Pulmonary artery (tissue), 1 donor: ENCODE measurements around a stretch of chr14.

DNA sequence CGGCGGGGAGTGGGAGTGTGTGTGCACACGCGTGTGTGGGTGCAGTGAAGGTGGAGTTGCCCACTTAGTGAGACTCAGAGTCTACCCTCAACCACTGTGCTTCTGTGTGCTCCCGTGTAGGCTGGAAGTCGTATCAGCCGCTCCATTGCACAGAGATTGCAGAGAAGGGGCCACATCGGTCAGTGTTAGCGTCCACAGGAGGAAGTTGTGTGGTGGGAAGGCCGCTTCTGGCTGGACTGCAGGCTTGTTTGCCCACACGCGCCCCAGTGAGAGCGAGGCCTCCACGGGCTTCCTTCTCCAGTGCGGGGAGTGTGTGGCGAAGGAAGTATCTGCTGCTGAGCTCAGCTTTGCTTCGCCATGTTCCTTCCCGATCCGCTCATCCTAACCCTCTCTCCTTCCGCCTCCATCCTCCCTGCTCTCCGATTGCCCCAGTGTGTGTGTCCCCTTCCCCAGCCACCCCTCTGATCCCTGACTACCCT is 429.1 kb downstream of the ZFP36L1 start:
- PRO-cap: no peak

GRCh38 chr14:68394755-68395294 is 398.0 kb downstream of the ZFP36L1 start:
- PRO-cap: no peak

- PRO-cap: no peak
These were observed 257.5 kb downstream of the ZFP36L1 start for GRCh38 chr14:68535208-68535876.

DNA sequence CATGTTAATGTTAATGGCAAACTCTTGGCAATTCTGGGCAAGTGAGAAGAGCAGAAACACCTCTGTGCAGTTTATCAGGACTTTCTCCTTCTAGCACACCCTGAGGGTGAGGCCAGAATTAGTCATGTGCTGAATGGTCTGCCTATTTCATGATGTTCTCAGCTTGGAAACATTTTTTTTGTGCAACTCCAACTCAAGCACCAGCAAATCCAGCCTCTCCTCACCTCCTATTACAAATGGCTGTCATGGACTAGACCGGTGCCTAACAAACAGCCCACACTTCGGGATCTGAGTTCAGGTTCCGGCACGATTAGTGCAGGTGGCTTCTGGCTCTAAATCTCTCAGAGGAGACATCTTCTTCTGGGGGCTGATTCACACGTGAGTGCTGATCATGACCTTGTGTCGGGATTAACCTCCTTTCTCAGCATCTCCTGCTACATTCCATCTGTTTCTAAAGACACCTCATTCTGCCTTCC is 246.0 kb downstream of the ZFP36L1 start:
- PRO-cap: no peak

- PRO-cap: no peak
These were observed 4.6 kb downstream of the ZFP36L1 start for GRCh38 chr14:68788228-68788626.

- PRO-cap: no peak
These were observed 22.9 kb upstream of the ZFP36L1 start for GRCh38 chr14:68815746-68816279.

DNA sequence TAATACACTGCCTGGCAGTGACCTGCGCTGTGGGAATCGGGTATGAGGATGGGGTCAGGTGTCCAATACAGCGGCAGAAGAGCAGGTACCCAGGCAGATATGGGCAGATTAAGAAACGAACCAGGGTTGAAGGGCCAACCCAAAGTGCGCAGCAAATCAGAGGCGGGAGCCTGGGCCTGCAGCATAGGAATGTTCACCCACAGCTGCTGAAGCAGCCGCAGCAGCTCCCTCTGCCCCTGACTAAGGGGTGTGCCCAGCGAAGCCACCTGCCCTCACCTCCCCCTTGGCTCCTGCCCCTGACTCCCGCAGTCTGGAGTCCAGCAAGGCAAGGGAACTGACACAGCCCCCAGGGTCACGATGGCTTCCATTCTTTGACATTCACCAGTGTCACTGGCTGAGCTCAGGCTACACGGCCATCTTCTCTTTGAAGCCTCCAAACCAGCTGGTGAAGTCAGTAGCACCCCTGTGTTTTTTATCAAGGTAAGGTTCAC is 27.2 kb upstream of the ZFP36L1 start:
- PRO-cap: no peak

DNA sequence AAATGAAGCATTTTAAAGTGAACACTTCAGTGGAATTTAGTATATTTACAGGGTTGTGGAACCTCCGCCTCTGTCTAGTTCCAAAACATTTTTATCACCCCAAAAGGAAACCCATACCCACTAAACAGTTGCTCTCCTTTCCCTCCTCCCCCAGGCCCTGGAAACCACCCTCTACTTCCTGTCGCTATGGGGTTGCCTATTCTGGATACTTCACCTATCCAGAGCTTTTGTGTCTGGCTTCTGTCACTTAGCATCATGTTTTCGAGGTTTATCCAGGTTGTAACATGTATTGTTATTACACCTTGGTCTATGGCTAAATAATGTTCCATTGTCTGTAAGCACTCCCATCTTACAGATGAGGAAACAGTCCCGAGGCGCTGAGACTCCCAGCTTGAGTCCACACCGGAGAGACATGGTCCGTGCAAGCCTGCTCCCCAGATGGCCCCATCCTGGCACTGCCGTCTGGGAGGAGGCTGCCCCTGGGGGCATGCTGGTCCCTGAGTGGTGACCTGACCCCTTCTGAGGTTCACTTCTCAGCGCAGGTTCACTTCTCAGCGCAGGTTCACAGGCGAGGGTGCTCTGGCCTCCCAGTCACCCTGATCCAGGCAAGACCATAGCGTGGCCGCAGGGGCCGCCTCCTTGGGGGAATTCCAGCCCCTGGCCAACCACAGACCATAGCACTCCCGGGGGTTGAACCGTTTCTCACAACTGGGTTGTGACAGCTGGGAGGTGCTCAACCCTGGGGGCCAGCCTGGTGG is 27.9 kb upstream of the ZFP36L1 start:
- PRO-cap: no peak

DNA sequence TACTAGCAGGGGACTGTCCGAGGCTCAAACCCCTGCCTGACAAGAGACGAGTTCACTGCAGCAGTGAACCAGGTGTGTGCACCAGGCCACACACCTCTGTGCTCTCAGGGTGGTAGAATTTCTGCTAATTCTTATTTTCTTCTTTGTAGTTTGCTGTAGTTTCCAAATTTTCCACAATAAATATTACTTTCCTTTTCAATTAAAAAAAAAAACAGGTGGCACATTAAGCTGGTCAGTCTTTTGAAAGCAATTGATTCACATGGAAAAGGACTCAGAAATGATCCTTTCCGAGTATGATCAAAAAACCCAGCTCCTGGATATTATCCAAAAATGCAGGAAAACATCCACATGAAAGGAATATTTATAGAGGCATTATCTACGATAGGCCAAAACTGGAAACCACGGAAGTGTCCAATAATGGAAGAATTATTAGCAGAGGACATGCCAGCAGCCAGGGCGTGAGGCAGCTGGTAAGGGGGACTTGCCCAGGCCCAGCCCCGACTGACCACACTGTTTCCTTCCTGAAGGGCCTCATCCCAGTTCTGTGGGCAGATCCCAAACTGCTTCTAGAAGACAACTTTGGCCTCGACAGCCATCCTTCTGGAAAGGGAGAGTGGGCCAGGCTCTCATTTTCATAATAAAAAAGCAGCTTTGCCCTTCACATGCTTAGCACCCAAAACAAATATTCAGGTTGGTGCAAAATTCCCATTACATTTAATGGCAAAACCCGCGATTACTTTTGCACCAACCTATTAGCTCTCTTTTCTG is 20.6 kb downstream of the ACTN1 start:
- PRO-cap: bidirectional peak, plus-strand start at position 539 of the sequence, minus-strand start at position 315 of the sequence

GRCh38 chr14:68970135-68970875 is 8.8 kb downstream of the ACTN1 start:
- PRO-cap: no peak

DNA sequence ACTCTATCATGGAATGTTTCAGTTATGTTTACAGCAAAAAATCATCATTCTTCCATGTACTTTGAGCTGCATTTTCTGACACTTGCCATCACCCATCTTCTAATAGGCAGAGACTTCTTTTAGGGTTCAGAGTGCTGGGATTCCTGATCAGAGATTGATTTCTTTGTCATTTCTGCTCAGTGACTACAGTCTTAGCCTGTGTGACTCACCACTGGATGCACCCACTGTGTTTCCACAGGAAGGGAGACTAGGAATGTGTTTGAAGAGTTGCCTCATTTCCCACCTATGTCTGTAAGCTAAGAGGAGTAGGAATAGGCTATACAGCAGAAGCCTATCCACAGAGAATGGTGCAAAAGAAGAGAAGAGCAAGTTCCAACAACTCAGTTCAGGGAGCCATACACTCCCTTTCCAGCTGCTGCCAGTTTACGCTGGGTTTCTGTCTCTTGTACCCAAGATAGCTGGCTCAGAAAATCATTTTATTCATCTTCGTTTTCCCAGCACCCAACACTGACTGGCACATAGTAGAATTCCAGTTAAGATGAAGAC is 60.2 kb upstream of the ACTN1 start:
- PRO-cap: no peak

DNA sequence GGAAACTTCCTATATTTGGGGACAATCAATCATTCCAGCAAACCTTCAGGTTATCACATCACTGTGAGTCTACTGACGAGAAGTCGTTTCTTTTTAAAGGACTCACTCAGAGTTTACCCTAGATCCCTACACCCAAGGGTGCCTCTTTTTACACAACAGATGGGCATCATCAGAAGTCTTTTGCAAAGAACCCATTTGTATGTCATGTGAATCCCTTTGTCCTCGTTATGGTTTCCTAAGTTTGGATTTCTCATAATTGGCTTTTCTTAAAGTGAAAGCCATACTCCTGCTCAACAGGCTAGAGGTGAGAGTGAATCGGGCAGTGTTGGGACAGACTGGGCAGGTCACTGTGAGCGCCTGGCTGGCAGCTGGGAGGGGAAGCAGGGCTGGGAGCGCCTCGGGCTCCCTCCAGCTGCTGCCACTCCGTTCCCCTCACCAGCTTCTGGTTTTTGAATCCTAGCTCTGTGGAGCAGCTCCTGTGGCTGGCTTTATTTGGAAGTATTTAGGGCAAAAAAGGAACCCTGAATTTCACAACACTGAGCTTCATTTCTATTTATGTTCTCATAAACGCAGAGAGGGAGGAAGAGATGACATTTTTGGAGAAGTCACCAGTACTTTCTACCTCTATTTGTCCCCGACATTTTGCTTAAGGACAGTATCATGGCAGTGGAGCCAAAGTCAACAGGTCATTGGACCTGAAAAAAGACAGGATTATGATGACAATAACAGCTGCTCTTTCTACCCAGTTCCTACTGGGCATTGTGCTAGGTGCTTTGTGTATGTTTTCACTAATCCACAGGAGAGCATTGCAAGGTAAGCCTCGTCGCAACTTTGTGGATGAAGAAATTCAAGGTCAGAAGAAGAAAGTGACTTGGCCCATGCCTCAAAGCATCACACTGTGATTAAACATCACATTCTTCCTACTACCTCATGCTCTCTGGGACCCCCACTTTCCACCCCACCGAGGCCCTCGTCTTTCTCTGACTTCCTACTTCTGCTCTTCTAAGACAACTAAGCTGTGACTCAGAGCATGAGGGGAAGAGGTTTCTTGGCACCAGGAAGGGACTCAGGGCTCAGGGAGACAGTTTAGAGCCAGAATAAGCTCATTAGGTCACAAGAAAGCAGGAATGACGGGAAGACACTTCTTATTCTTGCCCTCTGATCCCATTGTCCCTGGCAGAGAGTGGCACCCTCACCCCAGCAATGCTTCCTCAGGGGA is 64.0 kb upstream of the ACTN1 start:
- PRO-cap: unidirectional peak, minus-strand start at position 444 of the sequence; bidirectional peak, plus-strand start at position 1,116 of the sequence, minus-strand start at position 982 of the sequence

- PRO-cap: unidirectional peak, plus-strand start at chr14:69078102
These were observed 75.0 kb downstream of the DCAF5 start for GRCh38 chr14:69077722-69078474.

DNA sequence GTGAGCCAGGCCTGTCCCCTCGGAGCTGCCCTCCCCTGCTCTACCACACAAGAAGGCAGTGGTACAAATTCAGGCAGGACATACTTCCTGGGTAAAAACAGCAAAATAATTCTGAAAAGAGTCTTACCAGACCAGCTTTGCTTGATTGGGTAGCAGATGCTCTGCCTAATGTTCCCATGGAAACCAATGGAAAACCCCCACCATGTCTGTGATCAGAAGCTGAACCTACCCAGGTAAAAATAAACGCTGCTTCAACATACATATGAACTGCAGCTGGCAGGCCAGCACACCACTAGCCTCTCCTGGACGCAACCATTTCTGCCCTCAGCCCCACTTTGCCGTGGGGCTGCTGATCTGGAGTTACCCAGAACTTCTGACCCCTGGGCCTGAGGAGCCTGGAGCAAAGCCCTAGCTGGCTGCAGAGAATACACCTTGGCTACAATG is 43.2 kb downstream of the ERH start:
- PRO-cap: no peak

GRCh38 chr14:69614473-69615064 is 3.2 kb downstream of the SUSD6 start:
- PRO-cap: no peak

DNA sequence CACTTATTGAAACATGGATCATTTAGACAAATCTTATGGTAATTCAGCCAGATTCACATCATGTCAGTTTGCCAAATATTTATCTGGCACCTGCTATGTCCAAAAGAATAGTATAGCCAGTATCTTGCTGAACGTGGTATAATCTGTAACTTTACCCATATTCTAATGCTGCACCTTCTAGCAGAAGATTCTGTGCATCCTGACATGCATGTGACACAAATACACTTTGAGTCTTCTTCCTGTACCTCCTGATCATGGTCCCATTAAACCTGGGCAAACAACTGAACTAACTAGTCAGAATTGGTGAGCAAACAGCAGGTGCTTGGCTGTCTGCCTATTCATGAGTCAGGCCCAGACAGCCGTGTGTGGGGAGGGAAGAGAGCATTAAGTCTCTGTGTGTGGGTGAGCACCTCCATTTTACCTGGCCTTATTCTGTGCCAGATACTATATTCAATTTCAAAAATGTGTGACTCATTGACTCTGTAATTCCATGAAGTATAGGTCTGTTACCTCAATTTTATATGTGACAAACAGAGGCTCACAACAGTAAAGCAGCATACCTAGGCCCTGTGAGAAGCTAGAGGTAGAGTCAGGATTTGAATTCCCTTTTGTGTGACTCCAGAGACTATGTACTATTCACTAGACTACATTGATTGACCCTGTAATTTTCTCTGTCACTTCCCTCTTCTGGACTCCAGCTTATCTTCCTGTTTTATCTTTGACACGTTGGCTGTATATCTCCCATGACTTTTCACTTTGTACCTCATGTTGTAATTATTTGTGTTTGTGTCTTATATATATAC is 32.1 kb downstream of the SUSD6 start:
- PRO-cap: unidirectional peak, plus-strand start at position 362 of the sequence

DNA sequence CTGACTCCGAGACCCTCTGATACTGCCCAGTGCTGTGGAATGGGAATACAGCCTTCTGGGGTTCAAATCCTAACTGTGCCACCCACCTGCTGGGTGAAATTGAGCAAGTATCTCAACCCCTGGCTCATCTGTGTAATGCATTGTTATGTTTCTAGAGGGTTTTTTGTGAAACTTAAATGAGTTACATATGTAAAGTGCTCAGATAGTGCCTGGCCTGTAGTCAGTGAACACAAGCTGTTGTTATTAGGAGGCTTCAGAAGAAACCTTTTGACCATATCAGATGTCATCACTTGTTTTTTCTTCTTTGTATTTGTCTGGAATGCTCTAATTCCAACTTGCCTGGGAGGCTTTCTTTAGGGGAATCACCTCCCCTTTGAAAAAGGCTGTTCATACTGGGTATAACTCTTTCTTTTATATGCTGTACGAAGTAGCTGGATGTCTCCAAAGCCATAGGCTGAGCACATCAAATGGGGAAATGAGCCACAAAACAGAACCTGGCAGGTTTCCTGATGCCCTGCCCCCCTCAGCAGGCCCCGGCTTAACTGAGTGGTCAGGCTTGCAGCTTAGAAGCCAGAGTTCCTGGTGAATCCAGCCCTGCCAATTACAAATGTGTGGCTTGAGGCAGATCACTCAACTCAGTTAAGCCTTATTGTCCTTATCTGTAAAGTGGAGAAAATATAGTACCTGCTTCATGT is 71.2 kb upstream of the SRSF5 start:
- PRO-cap: no peak

GRCh38 chr14:69784729-69785420 is 12.2 kb downstream of the SLC10A1 start:
- PRO-cap: no peak

DNA sequence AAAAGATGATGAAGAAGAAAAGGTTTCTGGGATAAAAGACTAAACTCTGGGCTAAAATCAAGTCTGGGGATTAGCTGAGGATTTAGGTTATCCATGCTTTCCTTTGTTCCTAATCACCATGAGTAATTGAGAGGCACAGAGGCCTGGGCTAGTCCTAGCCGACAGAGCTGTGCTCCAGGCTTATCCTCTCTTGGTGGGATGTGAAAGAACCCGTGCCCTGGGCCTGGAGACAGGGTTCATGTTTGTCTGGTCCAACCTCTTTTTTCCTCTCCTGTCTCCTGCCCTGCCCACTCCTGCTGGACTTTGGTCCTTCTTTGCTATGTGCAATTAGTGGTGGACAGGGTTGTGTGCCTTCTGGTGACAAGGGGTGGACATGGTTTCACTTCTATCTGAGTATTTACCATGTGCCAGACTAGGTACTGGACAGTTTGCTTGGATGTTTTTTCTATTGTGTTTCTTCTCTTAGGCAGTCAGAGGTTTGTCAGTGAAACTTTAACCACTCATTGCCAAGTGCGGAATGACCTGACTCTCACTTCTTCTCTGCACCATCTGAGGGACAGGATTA is 126.1 kb downstream of the SMOC1 start:
- PRO-cap: no peak

DNA sequence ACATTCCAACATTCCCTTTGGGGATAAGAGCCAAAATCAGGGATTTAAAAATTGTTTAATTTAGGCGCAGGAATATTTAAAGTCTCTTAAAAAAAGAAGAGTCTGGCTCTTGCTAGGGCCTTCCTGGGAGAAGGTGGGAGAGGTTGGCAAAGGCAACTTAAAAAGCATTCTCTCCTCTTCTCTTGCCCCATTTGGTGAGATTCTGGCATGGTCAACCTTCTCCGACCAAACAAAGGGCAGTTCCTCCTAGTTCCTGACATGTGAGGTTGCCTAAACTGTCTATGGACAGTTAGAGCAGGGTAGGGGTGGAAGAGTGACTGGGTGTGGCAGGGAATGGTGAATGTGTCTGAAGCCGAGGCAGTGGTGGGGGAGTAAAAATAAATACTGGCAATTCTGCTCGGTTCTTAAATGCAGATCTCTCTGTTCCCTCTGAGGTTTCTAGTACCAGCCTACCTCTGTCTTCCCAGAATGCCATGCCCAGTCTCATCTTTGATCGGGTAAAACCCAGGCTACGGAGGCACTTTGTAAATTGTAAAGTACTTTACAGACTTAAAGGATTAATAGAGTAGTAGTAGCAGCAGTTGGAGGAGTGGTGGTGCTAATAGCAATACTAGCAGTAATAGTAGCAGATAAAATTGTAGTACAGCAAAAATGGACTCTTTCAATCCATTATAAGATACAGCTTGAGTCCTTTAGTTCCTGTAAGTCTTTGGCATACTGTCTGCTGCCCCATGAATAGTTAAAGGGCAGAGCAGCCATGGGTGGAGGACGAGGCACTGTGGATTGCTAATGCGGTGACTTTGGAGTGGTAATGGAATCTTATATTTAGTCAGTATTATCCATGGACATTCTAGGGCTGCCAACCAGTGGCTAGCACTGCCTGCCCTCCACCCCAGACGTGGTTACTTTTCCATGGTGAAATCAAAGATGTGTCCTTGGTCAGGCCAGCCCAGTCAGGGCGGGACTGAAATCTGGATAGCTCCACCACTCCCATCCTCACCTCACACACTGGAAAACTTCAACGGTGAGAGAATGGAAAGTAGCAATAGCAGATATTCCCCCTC is 1.9 kb downstream of the TTC9 start:
- PRO-cap: no peak